Penis (tissue), 1 donor: ENCODE data around the genes TMEM229B and RAD51B.

DNA sequence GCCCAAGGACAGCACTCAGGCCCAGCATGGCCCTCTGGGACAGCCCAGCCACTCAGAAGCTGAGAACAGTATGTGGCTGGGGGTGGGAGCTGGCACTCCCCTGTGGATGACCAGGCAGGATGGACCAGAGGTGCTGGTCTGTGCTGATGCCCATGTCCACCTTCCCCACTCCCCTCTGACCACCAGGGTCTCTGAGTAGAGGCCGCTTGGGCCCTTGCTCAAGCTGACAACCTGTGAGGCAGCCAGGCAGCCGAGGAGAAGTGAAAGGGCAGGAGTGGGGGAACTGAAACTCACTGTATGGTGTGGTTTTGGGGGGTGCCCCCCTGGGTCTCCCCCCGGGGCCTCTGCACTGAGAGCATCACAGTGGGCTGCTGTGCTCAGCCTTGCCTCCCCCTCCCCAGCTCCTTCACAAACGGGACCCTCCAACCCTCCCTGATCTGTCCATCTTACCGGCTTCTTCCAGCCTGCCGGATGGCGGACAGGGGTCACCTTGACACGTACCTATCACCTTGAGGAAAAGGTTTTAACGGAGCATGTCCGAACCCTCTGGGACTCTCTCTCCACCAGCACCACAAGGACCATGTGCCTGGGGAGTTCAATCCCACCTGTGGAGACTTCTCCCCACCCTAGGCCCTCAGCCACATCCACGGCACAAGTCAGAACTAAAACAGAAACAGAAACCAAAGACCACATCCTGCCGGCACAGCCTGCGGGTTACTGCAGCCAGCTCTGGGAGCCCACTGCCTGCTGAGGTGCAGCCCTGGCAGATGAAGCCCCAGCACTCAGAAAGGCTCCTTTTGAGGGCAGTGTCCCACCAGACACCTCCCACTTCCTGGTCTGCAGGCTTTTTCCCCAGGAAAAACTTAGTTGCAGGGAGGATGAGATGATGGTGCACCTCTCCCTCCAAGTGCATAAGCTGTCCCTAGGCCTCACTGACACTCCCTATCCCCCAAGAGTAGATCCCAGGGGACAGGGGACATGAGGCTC lies at the start of gene TMEM229B:
TSS of gene TMEM229B (minus strand) at position 664 of the 987 bp plus-strand sequence.
- PRO-cap: no peak

GRCh38 chr14:67653480-67654218 lies 20.8 kb downstream of the VTI1B start:
- PRO-cap: no peak

DNA sequence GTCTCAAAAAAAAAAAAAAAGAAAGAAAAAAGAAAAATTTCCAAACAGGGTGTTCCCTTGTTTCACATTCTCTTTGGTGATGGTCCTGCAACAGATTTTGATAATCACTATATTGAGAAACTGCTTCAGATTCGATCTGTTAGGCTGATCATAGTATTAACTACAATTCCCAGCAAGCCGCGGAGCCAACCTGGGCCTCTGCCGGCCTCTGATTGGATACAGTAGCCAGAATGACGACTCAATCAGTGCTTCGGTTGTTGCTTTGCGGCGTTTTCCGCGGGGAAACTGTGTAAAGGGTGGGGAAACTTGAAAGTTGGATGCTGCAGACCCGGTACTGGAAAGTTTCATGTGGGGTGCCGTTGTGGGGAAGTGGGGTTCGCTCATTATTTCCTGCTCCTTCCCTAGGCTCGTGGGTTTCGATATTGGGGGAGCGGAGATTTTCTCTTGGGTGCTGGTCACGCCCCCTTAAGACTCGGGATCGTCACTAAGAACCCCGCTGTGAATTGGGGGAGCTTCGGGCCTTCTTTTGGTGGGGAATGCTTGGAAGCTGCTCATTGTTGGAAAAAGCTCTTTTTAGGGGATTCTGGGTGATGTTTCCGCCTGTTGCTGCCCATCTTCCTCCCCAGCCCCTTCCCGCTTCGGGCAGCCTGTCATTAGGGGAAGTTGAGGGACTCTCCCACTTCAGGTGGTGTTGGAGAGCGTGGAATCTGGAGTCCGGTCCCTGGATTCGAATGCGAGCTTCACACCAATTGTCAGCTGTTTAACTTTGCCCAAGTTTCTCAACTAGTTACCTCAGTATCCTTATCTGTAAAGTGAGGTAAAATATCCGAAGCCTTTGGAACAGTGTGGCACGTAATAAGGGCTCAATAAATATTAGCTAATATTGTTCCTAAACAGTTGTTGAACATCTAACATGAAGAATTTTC lies at the start of gene RAD51B:
TSS of gene RAD51B (plus strand) at position 257 of the 926 bp plus-strand sequence.
- PRO-cap: unidirectional peak, plus-strand start at position 292 of the sequence; unidirectional peak, plus-strand start at position 468 of the sequence

DNA sequence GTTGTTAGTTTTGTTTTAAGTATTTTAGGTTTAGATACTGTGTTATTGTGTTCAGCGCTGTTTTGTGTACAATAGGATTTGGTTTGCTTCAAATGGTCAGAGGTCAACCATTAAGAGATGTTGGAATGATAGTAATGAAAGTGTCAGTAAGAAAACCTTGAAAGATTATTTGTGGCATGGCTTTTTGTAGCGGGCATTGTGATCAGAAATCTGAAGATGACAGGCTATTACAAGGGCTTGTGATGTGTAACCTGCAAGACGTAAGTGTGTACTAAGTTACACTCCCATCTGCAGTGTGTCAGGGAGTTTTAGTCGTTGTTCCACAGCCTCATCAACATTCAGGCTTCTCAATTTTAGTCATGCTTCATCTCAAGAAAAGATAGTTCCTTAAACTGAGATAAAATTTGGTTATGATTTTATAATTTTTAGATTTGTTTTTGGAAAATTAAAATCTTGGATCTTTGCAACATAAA lies 68.1 kb downstream of the RAD51B start:
- PRO-cap: no peak

- PRO-cap: no peak
Observed at GRCh38 chr14:67888292-67888683, 68.7 kb downstream of the RAD51B start.

DNA sequence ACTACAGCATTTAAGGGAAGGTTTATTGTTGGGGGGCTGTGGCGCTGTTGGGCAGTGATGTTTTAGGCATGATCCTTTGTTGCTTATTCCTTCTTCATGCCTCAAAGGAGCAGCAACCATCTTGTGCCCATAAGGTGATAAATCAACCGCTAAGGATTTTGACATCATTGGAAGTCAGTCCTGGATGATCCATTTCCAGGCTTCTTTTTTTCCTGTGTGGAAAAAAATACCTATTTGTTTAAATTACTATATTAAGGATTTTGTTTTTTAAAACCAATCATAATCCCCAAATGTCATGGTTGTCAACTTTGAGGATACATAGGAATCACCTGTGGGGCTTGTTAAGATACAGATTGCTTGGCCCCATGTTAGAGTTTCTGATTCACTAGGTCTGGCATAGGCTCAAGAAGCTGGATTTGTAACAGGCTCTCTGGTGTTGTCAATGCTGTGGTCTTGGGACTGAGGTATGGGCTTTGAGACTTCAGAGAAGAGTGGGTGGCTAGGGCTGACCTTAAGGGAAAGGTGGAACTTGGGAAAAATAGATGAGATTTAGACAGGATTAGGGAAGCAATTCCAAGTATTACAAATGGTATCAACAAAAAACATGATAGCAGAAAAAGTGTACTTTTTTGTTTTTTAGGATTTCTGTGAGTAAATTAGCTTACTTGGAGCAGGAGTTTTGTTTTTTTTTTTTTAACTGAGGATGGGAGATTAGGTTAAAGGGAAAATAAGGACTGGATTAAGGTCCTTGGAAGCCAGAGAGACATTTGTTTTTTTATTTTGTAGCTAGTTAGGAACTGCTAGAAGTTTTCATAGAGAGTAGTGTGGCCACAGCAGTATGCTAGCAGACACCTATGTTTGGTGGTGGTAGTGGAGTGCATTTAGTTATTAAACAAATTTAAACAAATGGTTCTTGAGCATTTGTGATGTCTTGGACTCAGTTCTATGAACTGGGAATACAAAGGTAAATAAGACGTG lies 88.5 kb downstream of the RAD51B start:
- PRO-cap: no peak

- PRO-cap: no peak
Observed at GRCh38 chr14:68047972-68048211, 228.3 kb downstream of the RAD51B start.

- PRO-cap: no peak
Observed at GRCh38 chr14:68172448-68172974, 352.9 kb downstream of the RAD51B start.

DNA sequence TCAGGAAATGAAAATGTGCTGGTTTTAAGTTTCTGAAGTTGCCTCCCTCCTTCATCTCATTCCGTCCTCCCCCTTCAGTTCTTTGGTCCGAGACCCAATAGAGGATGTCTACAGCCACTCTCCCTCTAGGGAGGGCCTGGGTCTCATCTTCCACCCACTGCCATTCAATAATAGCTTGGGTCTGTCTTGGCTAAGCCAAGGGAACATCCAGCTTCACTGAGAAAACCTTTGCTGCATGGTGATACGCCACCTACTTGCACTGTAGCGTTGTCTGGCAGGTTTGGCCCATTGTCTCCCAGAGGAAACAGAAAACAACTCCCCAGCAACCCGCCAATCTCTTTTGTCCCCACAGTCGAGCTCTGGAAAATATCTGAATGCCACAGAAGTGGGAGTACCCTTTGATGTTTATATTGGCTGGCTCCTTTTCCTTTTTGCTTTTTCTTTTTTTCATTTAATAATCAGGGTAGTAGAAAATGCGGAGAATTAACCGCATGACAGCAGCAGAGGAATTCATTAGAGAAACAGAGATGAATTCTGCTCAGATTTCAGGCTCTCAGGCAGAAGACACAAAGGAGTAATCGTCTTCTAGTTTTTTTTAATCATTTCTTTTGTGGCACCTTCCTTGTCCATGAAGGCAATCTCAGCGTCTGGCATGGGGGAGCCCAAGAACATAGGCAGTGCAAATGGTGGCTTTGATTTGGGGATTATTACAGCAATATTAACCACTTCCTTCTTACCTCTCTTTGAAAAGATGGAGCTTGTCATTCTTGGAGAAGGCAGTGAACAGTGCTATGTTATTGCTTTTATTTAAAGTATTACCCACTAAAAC lies 380.2 kb downstream of the RAD51B start:
- PRO-cap: no peak

- PRO-cap: no peak
Observed at GRCh38 chr14:68230901-68231323, 411.3 kb downstream of the RAD51B start.

GRCh38 chr14:68295120-68295821 lies 475.7 kb downstream of the RAD51B start:
- PRO-cap: no peak

DNA sequence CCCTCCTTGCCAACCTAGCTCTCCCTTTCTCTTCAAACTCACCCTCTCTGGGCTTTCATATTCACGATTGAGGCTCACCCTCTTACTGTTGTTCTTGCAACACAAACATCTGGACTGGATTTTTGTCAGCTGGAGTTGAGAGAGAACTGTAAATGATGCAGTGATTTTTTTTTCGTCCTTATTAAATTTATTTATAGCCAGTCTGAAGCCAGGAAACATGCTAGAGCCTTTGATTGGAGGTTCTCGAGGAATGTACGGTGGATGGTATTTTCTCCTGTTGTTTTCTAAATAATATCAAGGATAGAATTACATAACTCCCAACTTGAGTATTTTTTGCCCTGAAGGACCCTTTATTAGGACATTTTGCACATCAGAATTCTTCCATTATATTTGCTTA lies 485.0 kb downstream of the ZFP36L1 start:
- PRO-cap: no peak

DNA sequence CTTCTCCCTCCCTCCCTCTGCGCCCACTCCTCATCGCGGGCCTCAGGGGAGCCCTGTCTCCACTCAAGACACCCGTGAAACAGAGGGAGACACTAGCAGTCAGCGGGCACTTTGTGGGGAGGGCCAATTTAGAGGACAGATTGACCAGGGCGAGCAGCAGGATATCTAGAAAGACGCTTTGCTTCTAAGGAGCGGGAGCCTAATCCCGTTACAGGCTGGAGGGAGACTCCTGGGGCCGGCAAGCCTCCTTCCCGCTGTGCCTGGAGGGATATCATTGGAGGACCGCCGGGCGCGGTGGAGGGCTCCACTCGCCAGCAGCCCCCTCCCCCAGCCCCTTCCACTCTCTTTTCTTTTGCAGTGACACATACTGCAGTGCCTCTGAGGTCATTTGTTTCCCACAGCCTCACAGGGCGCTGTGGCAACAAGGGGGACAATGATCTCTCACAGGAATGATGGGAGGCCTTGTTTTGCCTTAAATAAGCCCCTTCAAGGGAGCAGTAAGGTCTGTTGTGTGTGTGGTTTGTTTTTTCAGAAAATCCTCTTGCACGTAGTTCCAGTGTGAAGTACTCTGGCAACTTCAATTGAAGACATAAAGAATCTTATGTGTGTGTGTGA lies 428.6 kb downstream of the ZFP36L1 start:
- PRO-cap: no peak

GRCh38 chr14:68379630-68380141 lies 413.2 kb downstream of the ZFP36L1 start:
- PRO-cap: no peak

GRCh38 chr14:68449359-68449963 lies 343.4 kb downstream of the ZFP36L1 start:
- PRO-cap: no peak

DNA sequence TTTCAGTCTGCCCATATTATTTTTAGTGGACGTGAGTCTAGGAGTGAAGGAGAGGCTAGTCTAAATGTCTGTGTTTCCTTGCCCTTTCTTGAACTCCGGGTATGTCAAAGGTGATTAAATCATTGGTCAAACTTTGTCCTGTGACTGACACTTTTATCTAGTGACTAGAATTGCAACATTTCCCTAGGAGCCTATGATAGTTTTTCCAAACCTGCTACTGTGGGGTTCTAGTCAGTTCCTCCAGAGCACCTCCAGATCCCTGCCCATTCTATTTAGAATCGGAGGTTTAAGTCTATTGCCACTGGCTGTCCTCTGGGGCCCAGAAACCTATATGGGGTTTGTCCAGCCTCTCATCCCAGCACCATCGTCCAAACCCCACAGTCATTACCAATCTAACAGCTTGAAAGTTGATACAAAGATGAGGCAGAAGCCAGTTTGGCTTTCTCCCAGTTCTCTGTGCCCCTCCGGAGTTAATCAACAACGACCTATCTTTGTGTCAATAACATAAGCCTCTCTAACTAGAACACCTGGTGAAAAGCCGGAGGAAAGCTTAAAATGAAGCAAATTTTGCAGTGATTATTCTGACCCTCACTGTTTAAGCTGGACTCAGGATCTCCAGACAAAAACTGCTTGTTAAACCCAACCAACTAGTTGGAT lies 306.7 kb downstream of the ZFP36L1 start:
- PRO-cap: no peak

DNA sequence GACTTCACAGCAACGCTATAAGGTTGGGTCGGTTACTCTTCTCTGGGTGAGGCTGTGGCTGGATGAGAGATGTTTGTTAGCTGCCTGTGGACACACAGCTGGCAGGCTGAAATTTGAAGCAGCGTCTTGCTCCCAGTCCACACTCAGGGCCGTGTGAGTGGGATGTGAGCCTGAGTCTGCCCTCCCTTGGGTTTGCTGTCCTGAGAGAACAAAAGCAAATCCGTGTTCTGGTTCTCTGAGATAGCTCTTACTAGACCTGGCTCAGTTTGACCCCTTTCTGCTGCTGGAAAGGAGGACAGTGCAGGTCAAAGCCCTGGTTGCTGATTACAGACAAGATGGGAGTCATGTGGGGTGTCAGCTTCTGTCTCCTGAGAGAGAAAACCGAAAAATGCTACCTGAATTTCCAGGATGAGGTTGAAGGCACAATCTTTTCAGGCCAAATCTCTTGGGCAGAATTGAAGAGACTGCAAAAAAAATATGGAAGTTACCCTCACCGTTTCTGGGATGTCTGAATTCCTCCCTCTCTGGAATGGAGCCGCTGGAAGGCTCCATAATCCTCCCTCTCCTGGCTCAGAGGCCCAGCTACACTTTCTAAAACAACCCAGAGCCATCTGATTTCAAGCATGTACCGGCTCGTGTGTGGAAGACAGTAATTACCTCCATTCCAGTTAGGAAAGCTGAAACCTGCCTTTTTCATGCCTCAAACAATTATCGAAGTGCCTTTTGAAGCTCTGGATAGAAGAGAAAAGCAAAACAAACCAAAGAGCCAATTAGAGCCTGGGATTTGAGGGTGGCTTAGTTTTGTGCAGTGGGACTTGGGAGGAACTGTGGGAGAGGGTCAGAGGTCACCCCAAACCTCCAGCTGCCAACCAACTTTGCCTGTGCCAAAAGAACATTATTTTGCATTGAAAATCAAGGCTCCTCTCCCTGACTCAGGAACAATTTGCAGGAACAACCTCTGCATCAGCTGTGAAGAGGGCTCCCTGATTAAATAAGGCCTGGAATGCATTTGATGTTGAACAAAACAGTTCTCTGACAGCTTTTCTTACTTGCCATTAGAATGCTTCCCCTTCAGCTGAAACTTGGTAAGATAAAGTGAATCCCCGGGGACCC lies 270.6 kb downstream of the ZFP36L1 start:
- PRO-cap: no peak

- PRO-cap: no peak
Observed at GRCh38 chr14:68577709-68578277, 215.1 kb downstream of the ZFP36L1 start.

GRCh38 chr14:68630030-68630453 lies 162.8 kb downstream of the ZFP36L1 start:
- PRO-cap: no peak

GRCh38 chr14:68654937-68655593 lies 137.8 kb downstream of the ZFP36L1 start:
- PRO-cap: no peak